Airway epithelial cell (primary cell): Measurements from ENCODE around the genes TMSB15A, NXF3 and BEX2.

GRCh38 chrX:92103359-92103920 lies 324.3 kb downstream of the PCDH11X start:
- RAMPAGE, long total RNA, result no peak

- RAMPAGE, long total RNA, result no peak
Observed at GRCh38 chrX:93434837-93435194, 238.6 kb downstream of the NAP1L3 start.

GRCh38 chrX:93438223-93438841 lies 235.0 kb downstream of the NAP1L3 start:
- RAMPAGE, long total RNA, result no peak

GRCh38 chrX:97201346-97201839 lies 317.7 kb downstream of the RPA4 start:
- RAMPAGE, long total RNA, result no peak

- RAMPAGE, long total RNA, result no peak
Observed at GRCh38 chrX:97310381-97310798, 426.7 kb downstream of the RPA4 start.

- RAMPAGE, long total RNA, result no peak
Observed at GRCh38 chrX:100476489-100476690, 66.3 kb upstream of the PCDH19 start.

DNA sequence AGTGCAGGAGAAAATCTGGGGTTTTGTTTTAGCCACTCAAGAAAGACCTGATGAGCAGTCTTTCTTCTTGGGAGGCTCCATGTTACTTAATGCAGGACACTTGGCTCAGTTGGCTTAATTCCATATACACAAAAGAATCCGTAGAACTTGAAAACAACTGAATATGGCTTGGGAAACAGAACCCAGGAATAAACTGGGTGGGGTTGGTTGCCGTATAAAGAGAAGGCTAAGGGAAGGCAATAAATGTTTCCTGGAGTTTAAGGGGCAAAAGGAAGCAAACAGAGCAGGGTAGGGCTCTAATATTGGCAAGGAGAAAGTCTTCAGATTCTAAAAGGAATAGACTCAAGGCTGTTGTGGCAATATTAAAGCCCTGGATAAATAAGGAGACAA lies 8.4 kb downstream of the TNMD start:
- RAMPAGE, long total RNA, result no peak

GRCh38 chrX:100650280-100650505 lies 6.2 kb downstream of the SRPX2 start:
- RAMPAGE, long total RNA, result no peak

DNA sequence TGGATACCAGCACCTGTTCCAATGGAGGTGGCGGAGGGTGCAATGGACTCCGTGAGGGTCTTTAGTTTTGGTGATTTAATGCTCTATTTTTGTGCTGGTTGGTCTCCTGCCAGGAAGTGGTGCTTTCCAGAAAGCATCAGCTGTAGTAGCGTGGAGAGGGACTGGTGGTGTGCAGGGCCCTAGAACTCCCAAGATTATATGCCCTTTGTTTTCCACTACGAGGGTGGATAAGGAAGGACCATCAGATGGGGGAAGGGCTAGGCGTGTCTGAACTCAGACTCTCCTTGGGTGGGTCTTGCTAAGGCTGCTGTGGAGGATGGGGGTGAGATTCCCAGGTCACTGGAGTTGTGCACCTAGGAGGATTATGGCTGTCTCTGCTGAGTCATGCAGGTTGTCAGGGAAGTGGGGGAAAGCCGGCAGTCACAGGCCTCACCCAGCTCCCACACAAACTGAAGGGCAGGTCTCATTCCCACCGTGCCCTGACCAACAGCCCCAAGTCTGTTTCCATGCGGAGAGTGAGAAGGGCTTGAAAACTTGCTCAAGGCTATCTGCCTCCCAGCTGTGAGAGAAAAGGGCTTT lies 8.0 kb upstream of the CSTF2 start:
- RAMPAGE, long total RNA, result no peak

- RAMPAGE, long total RNA, result no peak
Observed at GRCh38 chrX:101164556-101165544, 54.7 kb upstream of the DRP2 start.

GRCh38 chrX:101425924-101426487 lies 18.0 kb downstream of the HNRNPH2 start:
- RAMPAGE, long total RNA, result no peak

GRCh38 chrX:102142161-102142665 lies 13.6 kb downstream of the BEX5 start:
- RAMPAGE, long total RNA, result no peak

- RAMPAGE, long total RNA, result no peak
Observed at GRCh38 chrX:102516210-102517156, at the start of gene TMSB15A. TMSB15A (minus strand) TSS chrX:102516739.

- RAMPAGE, long total RNA, result no peak
Observed at GRCh38 chrX:102651955-102652816, 903 bp downstream of the GPRASP1 start.

DNA sequence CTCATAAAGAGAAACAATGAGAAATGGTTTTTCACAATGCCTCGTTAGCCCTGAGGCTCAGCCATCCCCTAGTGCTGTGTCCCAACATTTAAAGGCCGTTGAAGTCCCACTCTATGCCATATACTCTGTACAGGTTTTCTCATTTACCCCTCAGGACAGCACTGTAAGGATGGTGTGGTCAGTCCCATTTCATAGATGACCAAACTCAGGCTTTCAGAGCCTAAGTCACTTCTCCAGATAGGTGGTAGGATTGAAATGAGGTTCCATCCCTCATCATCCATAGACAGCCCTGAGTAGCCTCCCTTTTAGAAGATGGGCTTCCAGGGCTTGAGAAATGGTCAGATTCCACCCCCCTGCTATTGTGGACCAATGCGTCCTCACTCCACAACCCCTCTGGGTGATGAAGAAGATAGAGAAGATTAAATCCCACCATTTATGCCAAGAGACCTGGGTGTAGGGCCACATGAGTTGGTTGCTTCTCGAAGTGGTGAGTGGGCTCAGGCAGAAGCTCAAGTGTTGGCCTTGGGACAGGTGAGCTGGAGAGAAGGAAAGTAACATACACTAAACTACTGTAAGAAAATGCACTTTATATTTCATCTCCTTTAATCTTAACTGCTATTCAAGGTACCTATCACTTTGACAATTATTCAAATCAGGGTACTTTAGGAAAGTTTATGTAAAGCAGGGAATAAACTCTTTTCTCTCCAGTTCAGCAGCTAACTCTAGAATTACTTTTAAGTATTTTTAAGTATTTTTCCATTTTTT lies 30.8 kb upstream of the RAB40AL start:
- RAMPAGE, long total RNA, result no peak

DNA sequence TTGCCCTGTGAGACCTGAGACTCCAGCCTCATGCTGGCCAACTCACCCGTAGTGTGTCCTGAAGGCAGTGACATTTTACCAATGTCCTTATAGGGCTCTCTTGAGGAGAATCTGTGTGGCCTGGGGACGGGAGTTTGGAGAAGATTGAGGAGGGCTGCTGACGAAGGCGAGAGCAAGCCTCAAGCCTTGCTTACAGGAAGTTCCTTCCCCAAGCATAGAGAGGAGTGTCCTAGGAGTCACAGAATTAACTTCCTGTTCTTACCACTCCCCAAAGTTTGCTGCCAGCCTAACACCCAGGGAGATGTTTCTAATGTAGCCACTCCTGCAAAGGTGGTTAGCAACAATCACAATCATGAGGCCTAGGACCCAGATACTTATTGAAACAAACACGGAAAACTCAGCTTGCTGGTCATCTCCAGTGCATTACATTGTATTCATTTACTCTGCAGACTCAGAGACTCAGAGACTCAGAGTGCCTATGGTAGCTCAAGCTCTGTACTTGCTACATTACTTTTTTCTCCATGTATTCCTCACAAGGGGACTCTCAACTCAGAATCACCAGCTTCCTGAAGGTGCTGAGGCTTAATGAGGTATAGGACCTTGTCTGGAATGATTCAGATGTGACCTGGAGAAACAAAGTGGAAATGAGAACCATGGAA lies at the start of gene NXF3:
NXF3 (minus strand) TSS at position 194 of the 659 bp plus-strand sequence.
- RAMPAGE, long total RNA, result no peak

DNA sequence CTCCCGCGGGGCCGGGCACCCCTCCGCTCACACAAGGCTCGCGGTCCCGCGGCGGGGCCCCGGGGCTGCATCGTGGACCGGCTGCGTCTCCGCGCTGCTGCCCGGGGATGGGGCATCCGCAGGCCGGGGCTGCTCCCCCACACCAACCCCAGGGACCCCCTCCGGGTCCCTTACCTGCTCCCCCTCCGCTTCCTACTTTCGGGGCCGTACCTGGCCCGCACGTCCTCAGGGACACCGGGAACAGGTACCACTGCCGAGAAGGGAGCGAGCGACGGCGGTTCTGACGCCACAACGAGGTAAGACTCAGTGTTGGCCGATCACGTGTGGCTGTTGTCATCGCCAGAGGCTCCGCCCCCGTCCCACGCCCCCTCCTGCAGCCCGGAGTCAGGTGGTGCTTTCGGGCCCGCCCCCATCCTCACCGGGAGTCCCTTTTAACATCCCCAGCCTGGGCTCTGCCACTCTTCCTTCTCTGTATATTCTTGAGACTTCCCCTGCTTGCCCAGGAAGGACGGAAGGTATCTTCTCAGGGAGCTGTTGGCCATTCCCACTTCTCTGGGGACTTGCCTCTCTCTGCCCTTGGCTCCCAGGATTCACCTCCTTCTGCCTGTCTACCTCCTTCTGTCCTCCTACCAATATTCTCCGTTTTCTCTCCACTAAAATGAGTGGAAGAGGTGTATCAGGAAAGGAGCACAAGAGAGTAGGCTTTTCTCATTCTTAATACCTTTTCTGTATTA lies at the start of gene BEX2:
BEX2 (minus strand) TSS at position 305 of the 734 bp plus-strand sequence.
- RAMPAGE, long total RNA, result start-site peak on the minus strand centred at position 292 of the sequence, 34 bp wide, 191 and 46 reads in 2 replicates

DNA sequence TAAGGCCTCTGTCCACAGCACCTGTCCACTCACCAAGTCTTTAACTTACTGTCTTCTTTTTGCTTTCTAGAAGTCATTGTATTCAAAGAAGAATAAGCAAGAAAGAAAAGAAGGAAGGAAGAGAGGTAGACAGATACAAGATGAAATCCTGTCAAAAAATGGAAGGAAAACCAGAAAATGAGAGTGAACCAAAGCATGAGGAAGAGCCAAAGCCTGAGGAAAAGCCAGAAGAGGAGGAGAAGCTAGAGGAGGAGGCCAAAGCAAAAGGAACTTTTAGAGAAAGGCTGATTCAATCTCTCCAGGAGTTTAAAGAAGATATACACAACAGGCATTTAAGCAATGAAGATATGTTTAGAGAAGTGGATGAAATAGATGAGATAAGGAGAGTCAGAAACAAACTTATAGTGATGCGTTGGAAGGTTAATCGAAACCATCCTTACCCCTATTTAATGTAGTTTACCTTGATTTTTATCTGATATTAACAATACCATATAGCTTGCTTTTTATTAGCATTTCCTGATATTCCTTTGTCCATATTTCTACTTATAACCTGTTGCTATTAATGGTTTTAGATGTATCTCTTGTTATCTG lies 1.3 kb downstream of the TCEAL9 start:
- RAMPAGE, long total RNA, result no peak

GRCh38 chrX:103554770-103555538 lies 30.4 kb upstream of the TCEAL4 start:
- RAMPAGE, long total RNA, result no peak

GRCh38 chrX:103586287-103587339 lies 1.3 kb downstream of the TCEAL4 start:
- RAMPAGE, long total RNA, result no peak